M059J (cell line): ENCODE data around the gene ZEB1.

- RAMPAGE, long total RNA: no peak
These were observed 93.6 kb downstream of the MAP3K8 start for GRCh38 chr10:30527509-30528081.

- RAMPAGE, long total RNA: no peak
These were observed 42.1 kb downstream of the LYZL2 start for GRCh38 chr10:30587360-30587932.

GRCh38 chr10:30763893-30764245, 134.3 kb upstream of the LYZL2 start:
- RAMPAGE, long total RNA: no peak

GRCh38 chr10:30791178-30791743, 161.7 kb upstream of the LYZL2 start:
- RAMPAGE, long total RNA: no peak

DNA sequence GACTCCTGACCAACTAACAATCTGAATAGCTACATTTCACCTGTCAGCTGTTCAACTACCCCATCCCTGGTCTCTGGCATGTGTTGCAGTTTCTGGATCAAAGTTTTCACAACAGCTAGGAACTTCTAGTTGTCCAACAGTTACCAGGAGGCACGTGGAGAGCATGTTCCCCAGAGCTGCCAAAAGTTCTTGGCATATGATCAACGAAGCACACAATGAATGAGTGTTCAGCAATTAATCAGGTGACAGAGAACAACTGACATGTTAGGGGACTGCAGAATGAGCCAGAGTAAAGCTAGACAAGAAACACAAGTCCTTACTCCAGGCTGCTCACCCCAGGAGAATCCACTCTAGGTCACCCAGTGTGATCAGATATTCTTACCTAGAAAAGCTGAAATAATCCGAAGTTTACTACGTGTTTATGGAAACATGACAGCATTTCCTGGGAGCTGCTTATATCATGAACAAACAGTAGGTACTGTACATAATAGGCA, 50.7 kb downstream of the ZNF438 start:
- RAMPAGE, long total RNA: no peak

- RAMPAGE, long total RNA: no peak
These were observed 68.0 kb upstream of the ZNF438 start for GRCh38 chr10:31099637-31100142.

DNA sequence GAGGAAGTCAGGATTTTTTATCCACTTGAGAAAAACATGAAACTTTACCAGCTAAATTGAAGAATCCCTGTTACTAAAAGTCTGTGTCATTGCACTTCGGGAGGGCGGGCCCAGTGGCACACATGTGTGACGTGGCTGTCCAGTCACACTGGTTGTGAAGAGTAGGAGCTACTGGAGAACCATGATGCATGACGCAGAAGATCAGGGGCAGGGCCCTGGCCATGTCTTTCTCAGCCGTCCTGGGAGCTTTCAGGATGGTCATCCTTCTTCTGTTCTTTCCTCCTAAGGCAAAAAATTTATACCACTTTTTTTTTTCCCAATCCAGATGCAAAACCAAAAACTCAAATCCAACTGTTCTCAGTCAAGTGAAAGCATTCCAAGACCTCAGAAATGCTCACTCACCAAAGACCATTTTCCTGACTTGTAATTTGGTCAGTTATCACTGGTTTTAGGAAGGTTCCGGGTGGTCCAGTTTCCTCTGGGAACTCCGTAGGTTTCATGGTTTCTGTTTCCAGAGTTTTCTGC, 118.6 kb upstream of the ZNF438 start:
- RAMPAGE, long total RNA: no peak

GRCh38 chr10:31319154-31319323, at the start of gene ZEB1:
Gene ZEB1, plus strand, starts transcription at chr10:31319216.
- RAMPAGE, long total RNA: no peak

GRCh38 chr10:31399453-31400022, 80.5 kb downstream of the ZEB1 start:
- RAMPAGE, long total RNA: no peak

GRCh38 chr10:31404432-31405050, 85.5 kb downstream of the ZEB1 start:
- RAMPAGE, long total RNA: no peak

- RAMPAGE, long total RNA: no peak
These were observed 263.7 kb downstream of the ZEB1 start for GRCh38 chr10:31582503-31583263.

GRCh38 chr10:32022658-32023226, 33.5 kb downstream of the KIF5B start:
- RAMPAGE, long total RNA: no peak

DNA sequence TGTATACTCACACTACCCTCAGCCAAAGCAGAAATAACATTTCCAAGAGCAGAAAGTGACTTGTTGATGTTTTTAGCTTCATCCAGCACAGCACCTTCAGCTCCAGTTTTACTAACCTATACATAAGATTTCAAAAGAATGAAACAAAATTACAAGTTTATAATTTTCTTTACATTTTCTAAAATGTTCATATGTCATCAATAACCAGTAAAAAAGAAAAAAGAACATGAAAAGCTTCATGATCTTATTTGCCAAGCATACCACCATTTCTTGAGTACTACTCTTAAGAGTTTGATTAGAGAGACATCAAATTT, 20.4 kb downstream of the KIF5B start:
- RAMPAGE, long total RNA: no peak

- RAMPAGE, long total RNA: no peak
These were observed 2.1 kb downstream of the KIF5B start for GRCh38 chr10:32053961-32054632.

- RAMPAGE, long total RNA: no peak
These were observed 427 bp upstream of the KIF5B start for GRCh38 chr10:32056670-32057034.

DNA sequence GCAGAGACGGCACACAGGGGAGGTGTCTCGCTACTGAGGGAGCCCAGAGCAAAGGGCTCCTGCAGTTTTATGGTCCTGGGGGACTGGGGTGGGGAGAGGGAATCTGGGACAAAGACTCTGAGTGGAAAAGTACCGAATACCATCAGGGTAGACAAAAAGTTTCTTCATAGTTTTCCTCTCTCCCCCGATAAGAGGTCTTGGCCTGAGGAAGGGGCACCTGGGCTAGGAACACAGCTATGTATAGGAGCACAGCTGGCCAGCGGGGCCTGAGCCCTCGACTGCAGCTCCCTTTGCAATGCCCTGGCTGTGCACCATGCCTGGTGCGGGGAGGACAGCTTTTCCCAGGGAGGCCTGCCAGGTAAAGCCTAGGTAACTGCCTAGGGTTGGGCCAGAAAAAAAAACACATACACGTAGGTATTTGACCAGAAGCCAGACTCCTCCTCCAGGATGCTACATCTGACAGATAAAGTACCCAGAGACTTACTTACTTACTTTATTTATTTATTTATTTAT, 88.8 kb upstream of the KIF5B start:
- RAMPAGE, long total RNA: no peak

DNA sequence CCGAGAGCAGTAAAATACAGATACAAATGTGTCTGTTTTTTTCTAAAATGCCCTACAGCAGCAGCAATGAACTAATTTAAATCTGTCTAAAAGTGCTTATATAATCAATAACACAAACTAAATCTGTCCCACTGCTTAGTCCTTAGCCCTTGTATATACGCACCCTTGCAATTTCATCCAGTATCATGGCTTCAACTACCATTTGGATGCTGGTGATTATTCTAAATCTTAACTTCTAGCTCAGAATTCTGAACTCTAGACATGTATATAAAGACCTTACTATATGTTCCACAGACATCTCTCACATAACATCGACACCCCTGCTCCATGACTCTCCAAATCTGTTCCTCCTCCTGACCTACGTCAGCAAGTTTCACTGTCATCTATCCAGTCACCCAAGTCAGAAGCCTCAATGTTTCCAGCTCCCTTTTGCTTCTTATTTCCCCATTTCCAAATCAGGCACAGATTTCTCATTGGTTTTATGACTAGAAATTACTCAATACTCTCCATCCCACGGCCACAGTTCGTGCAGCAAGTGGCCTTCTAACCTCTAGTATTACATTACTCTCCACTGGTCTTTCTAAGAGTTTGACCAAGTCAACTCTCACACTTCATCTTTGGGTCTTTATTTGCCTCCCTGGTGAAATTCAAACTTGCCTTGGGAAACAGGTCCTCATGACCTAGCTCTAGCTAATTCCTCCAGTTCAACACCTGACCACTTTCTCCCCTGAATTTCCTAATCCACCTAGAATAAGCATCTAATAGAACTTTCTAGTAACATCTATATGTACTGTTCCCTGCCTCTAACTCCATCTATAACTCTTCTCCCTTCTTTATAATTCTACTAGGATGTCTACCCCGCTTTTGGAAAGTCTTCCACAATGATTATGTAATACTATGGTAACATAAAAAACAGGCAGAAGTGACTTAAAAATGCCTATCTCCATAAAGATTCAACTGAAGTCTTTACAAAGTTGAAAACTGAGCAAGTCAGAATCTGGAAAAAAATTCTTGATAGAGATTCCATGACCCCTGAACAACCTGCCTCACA, 28.4 kb downstream of the EPC1 start:
- RAMPAGE, long total RNA: no peak

GRCh38 chr10:32923812-32924409, 34.1 kb downstream of the ITGB1 start:
- RAMPAGE, long total RNA: no peak

- RAMPAGE, long total RNA: no peak
These were observed 30.4 kb downstream of the ITGB1 start for GRCh38 chr10:32927722-32927973.

- RAMPAGE, long total RNA: no peak
These were observed 1.8 kb downstream of the ITGB1 start for GRCh38 chr10:32956057-32956740.